Airway epithelial cell (primary cell): ENCODE results near the genes FBXO11, GTF2A1L, ERLEC1 and SPTBN1.

DNA sequence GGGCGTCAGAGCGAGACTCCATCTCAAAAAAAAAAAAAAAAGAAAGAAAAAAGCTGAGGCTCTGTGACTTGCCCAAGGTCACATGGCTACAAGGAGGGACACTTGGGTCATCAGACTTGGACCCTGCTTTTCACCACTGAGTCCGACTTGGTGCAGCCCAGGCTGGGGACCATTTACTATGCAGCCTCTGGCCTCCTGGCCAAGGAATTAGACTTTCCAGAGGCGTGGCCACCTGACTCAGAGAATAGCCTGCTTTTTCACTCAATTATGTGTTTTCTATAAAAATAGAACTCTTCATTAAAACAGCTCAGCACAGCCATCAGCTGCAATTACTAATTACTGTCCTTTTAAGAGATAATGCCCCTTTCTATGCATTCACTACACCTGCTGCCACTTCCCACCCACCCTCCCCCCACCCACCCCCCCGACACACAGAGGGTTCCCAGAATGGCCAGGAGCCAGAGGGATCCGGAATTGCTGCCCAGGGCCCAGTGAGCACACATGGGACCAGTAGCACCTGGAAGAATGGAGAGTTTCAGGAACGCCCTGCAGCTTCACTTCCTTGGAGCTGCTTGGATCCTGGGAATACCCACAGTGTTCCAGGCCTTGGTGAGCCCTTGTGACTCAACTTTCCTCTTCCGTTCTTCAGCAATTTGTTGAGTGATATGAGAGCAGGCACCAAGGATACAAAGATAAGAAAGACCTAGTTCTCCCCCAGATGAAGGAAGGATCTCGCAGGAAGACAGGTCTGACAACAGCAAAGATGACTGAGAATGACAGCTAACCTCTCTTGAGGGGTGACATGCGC is 97.4 kb downstream of the TTC7A start:
- RAMPAGE, long total RNA, result no peak

- RAMPAGE, long total RNA, result no peak
These were observed 82.3 kb downstream of the STPG4 start for GRCh38 chr2:47072626-47073407.

DNA sequence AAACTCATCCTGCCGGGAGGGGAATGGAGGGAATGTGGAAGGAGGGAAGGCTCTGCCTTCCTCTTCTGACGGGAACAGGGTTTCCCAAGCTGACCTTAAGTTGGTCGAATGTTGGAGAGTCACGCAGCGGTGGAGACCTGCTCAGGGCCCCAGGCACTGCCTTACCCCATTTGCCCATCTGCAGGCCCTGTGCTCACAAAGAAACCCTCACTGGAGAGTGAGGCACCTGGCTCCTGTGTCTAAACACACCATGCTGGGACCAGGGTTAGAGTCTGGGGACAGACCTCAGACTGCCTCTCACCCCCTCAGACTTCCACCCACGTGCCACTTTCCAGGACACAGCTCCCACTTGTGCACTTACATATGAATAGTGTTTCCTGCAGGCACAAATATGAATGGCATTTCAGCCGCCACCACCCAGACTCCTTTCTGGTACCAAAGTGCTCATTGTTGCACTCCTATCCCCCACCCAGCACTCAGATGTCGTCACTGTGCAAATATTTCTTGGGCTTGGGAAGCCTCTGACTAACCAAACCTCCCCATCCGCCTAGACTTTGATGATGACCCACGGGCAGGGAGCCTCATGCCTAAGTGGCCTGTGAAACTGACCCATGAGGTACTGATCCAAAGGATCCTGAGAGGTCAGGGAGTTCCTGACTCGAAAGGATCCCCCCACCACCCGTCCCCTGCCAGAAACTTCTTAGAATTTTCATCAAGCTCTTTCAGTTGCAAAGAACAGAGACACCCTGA is 78.4 kb downstream of the STPG4 start:
- RAMPAGE, long total RNA, result no peak

DNA sequence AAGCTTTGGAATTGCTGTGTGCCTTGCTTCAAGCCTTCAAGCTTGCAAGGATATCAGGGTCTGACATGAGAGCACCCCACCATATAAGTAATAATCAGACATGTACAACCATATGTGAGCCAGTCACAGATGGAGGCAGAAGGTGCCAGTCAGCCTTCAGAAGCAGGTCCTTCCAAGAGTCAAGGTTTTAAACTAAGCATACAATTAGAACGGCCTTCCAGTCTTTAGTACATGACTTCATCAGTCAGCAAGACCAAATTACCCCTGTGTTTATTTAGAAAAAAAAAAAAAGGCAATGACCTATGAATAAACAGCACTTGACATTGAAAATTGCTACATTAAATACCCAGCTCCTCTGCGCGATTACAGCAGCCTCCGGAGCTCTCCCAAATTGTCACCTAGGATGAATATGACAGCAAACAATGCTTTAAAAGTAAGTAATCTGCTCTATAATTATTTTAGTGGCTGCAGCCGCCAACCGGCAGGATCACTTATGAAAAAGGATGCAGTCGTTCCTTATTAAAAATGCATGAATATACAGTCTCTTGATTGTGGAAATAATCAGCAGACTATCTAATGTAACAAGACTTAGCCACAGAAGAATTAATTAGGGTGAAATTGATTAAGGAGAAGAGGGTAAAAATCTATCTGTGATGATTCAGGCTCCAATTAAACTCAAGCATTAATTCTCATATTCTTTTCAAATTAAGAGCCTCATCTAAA is 50.4 kb upstream of the CALM2 start:
- RAMPAGE, long total RNA, result no peak

DNA sequence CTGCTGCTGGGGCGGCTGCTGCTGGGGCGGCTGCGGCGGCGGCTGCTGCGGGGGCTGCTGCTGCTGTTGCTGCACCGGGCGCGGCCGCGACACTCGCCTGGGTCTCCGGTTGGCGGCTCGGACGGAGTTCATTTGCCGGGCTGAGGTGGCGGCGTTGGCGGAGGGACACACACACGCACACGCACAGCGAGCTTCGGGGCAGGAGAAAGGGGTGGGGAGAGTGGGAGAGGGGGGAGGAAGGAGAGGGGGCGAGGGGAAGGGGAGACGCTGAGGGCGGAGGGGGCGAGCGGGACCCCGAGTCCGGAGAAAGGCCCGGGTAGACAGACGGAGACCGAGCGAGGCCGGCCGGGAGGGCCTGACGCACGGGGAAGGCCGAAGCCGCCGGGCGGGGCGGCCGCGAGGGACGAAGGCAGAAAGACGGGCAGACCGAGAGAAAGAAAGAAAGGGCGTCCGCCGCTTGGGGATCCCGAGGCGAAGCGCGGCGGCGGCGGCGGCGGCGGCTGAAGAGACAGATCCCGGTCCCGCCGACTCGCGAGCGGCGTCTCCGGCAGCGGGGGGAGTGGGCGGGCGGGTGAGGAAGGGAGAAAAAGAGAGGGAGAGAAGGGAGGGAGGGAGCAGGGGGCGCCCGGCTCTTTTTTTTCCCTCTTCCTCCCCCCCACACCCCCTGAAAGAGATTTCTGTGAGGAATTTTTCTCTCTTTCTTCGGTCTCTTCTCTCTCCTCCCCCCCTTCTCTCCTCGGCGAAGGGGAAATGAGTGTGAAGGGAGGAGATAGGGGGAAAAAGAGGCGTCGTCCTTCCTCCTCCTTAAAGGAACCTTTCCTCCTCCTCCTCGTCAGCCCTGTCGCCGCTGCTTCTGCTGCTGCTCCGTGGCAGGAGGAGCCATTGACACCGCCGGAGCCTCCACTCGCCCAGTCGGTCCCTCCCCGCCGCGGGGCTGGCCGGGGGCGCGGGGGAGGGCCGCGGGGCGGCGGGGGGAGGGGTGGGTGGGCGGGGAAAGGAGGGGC is at the start of gene FBXO11:
Gene FBXO11 (minus strand): TSS at position 910 of the 1,004 bp plus-strand sequence.
- RAMPAGE, long total RNA, result no peak

- RAMPAGE, long total RNA, result no peak
These were observed 94.7 kb upstream of the FOXN2 start for GRCh38 chr2:48219576-48220349.

DNA sequence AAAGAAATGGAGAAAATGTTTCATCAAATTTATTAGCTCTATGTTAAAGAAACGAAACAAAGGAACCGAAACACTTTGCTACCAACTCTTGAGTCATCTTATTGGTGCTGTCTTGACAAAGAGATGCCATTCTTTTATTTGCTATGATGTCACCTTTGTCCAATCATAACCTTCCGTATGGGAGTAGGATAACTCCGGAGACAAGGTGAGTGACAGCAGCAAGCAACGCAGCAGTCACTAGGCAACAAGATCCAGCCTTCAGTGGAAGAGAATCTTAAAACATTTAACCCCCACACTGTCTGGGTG is 42.4 kb upstream of the PPP1R21 start:
- RAMPAGE, long total RNA, result no peak

DNA sequence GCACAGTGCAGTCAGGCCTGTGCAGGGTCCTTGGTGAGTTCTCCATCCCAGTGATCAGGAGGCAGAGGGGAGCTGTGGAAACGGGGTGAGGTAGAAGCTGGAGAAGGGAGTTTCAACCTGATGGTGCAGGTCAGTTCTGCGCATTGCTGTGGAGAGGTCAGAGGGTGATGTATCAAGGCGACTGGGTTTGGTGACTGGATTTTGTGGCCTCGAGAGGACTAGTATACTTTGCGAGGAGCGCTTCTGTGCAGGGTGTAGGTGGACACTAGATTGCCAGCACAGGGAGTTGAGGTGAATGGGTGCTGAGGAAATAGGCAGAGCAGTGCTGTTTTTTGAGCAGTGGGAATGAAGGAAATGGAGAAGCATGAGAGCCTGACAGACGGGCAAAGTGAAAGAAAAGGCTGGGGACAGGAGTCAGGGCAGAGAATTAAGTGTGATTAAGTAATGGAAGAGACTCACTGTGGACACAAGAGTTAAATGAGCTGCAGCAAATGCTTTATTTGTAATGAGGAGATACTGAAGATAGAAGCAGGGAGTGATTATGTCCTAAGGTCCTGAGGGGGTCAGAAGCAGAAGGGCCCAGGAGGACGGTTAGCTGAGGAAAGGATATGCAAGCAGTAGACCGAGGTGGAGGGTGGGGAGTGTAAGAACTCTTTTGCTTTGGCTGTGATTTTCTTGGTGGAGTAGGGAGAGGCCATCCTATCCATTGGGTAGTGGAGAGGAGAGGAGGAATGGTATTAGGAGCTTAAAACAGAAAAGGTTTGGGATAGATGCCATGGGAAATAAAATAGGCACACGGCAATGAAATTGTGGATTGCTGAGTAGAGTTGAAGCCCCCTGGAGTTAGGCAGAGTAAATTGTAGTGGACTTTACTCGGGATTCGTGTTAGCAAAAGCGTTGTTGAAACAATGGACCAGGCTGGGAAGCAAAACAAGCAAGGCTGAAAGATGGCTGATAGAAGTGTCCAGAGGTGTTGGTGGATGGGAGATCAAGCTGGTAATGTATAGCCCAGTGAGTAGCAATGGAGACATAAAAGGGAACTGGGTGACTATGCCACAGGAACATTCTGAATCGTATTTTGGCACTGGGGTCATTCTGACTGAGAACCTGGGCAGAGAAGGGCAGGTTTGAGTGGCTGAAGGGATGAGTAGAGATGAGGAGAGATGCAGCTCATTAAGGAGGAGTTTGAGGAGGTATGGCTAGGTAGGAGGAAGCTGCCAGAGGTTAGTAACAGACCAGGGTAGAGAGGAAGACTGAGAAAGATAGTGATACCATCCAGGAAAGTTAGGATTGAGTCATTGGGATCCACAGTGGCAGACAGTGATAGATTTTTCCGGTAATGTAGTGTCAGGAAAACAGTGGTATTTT is 23.1 kb downstream of the PPP1R21 start:
- RAMPAGE, long total RNA, result no peak

GRCh38 chr2:48528948-48529644 is 858 bp upstream of the STON1 start:
- RAMPAGE, long total RNA, result no peak

DNA sequence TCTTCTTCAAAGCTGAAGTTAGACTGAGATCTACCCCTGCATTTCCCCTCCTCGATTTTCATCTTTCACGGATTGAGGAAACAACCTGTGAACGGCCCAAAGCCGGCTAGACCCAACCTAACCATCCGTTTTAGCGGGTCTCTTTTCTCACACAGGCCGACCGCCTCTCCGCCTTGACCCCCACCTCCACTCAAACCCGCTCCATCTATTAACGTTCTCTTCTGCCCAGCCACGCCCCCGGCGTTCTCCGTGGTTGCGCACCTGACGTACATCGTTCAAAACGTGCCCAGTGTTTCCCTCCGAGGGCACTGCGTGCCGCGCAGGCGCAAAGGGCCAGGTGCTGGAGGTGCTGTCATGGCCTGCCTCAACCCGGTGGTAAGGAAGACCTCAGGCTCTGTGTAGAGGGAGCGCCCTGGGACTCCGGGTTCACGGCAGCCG is at the start of gene GTF2A1L:
Gene GTF2A1L (plus strand): TSS at position 336 of the 438 bp plus-strand sequence.
- RAMPAGE, long total RNA, result no peak

DNA sequence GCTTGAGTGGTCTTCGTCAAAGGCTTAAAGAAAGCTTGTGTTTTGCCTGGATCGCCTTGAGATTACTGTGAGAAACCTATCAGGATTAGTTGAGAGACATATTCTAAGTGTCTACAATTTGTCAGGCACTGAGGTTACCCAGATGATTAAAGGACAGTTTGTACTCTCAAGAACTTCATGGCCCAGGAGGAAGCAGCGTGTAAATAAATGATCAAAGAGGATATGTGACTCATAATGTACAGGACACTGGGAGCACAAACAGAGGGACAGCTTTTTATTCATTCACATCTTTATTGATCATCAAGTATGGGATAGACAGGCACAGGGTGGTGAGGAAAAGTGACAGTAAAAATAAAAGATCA is 152.6 kb upstream of the FSHR start:
- RAMPAGE, long total RNA, result no peak

- RAMPAGE, long total RNA, result no peak
These were observed 305.0 kb upstream of the FSHR start for GRCh38 chr2:49459324-49459636.

GRCh38 chr2:51064070-51064423 is 32.1 kb upstream of the NRXN1 start:
- RAMPAGE, long total RNA, result no peak

- RAMPAGE, long total RNA, result no peak
These were observed 6.6 kb downstream of the ASB3 start for GRCh38 chr2:53780147-53780485.

GRCh38 chr2:53786785-53787673 is at the start of gene ERLEC1:
TSS of gene ERLEC1 (plus strand) at chr2:53787044.
- RAMPAGE, long total RNA, result start-site peak on the plus strand at chr2:53787037-53787075, 1,804 and 360 reads in 2 replicates

DNA sequence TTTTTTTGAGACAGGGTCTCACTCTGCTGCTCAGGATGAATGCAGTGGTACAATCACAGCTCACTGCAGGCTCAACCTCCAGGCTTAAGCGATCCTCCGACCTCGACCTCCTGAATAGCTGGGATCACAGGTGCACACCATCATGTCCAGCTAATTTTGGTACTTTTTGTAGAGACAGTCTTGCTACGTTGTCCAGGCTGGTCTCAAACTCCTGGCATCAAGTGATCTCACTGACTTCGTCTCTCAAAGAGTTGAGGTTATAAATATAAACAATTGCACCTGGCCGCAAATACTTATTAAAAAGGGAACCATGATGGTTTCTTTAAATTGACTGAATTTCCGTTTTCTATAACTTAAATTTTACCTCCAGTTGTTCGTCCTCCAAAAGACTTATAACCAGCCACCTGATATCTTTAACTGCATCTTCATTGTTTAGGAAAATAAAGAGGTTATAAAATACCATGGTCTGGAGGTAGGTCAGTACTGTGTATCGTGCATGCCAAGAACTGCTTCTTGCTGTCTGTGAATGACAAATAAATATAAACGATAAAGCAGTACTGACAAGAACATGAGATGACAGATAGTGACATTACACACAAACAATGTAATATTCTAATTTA is 14.3 kb upstream of the GPR75 start:
- RAMPAGE, long total RNA, result no peak

GRCh38 chr2:54415784-54417170 is 39.9 kb upstream of the SPTBN1 start:
- RAMPAGE, long total RNA, result no peak

- RAMPAGE, long total RNA, result no peak
These were observed 36.2 kb upstream of the SPTBN1 start for GRCh38 chr2:54419964-54420352.

DNA sequence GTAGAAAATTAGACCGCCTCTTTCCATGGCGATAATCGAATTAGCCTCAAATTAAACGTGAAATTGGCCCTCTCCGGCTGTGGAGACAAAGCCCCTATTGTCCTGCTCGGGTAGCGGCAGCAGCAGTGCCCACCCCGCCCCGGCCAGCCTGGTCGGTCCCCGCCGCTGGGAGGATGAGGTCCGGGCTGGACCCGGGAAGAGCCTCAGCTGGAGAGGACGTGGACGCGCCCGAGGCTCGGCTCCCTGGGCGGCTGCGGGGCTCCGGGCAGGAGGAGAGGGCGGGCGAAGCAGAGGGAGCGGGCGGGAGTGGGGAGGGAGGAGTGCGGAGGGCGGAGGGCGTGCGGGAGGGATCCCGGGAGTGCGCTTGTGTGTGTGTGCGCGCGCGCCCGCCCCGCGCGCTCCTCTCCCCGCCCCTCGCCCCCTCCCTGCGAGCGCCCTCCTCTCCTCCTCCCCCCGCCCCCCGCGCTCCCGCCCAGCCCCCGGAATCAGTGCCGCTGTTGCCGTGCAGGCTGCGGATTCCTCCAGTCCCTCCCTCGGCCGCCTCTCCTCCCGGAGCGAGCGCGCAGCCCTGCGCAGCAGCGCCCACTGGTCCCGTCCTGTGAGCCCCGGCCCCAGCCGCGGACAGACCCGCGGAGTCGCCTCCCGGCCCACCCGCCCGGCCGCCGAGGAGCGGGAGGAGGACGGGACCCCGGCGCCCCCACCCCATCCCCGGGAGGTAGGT is at the start of gene SPTBN1:
Gene SPTBN1 (plus strand): TSS at position 524 of the 721 bp plus-strand sequence.
- RAMPAGE, long total RNA, result no peak

DNA sequence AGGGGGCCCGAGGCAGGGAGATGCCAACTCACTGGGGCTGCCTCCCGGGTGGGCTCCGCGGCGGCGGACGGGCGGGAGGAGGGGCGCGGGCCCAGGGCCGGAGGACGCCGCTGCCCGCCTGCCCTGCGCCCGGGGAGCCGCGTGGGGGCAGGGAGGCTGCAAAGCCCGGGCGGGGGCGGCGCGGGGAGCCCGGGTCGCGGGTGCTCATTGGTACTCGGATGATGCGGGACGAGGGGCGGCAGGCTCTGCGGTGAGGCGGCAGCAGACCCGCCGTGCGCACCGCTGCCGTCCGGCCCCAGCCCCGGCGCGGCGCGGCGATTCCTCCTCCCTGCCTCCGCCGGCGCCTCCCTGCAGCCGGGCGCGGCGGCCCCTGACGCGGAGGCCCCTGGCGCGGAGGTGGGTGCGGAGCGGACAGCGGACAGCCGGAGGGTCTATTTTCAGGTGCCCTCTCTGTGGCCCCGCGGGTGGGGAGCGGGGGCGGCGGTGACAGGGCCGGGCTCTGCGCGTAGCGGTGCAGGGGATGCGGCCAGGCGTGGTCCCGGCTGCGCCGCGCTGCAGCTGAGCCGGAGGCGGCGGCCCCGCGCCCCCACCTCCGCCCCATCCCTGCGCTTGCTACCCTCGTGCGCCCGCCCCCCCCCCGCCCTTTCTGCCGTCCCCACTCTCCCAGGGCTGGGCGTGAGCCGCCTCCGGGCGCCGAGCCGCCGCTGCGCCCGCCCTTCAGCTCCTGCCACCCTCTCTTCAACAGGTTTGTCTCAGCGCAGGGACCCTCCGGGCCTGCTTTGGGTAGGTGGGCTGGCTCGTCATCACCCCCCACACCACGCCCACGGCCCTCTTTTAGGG is 618 bp downstream of the SPTBN1 start:
- RAMPAGE, long total RNA, result no peak